ENCODE results near the genes VANGL2, F11R and FCER1G.

DNA sequence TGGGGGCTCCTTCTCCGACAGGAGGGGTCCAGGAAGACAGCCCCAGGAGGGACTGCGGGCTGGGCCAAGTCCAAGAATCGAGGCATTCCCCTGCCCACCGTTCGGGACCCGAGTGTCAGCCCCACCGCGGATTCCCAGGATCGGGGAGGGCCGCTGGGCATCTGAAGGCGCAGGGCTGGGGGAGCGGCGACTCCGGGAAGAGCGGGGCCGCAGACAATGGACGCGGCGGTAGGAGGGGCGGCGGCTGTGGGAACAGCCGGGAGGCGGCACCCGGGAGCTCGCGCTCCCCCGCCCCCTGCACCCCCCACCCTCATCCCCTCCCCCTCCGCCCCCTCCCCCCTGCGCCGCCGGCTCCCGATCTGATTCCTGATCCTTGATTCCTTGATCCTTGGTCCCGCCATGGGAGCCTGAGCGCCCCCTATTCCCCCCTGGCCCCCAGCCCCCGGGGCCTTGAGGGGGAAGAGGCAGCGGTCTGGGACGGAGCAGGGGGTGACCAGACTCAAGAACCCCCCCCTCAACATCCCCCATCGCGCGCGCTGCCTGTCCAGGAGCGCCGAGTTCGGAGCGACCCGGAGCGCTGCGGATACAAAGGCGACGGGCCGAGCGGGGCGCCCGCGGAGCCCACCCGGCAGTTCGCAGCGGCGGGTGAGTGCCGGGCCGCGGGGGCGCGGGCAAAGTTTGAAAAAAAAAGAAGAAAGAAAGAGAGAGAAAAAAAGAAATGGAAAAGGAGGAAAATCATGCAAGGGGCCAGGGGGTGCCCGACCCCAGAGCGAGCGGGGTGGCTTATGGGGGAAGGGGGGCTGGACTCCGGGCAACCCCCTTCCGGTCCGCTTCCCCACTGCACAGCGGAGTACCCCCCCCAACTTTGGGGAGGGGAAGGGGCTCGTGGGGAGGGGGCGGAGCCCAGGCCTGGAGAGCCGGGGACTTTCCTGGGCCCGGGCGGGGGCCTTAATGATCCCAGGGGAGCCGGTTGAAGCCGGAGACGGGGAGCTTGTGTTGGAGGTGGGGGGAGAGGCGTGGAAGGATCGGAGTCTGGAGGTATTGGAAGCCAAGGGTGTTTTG is at the start of gene VANGL2:
TSS of gene VANGL2 (plus strand) at position 340 of the 1,062 bp plus-strand sequence.
- PRO-cap: bidirectional peak, plus-strand start at position 343 of the sequence, minus-strand start at position 142 of the sequence

DNA sequence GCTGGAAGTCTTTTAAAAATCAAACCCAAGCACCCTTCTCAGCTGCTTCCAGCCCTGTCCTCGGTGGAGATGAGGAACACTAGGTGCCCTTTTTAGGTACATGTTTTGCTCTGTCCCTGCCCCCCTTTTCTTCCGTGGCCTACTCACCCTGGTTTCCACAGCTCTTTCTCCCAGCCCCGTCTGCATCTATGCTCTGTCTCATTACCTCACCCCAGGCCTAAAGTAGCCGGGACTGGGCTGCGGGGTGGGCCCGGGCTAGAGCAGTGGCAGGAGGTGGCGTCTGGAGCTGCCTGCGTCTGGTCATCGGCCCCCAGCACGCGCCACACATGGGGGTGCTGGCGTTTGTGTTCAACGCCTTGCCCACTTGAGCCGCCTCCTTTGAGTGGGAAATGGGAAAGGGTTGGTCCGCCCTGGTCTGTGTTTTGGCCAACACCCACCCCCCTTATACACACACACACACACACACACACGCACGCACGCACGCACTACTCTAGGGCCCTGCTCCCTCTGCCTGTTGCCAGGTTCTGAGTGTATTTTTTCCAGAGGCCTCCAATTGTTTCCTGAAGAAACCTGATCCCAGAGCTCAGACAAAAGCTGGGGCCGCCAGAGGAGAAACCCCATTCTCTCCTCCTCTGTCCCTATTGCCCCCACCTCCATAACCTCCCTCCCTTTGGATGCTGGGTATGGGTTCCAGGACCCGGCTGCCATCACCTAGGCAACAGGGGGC is 10.0 kb downstream of the VANGL2 start:
- PRO-cap: no peak

DNA sequence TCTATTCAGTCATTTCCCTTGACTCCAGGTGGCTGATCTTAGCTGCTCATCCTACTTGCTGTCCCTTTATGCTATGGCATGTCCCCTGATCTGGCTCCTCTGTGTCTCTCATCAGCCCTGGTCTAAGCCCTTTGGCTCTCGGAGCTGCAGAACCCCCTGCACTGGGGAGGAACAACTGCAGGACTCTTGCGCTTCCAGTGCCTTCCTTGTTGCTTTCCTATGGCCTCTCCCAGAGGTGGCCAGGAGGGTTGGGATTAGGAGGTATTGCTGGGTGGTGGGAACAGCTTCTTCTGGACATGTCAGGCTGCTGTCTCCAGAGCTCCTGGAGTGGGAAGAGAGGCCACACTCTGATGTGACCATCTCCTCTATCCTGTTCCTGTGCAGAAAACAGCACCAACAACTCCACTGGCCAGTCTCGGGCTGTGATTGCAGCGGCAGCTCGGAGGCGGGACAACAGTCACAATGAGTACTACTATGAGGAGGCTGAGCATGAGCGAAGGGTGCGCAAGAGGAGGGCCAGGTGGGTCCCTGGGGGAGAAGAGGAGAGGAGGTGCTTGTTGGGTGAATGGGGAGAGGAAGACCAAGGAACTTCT is 20.4 kb downstream of the VANGL2 start:
- PRO-cap: no peak

DNA sequence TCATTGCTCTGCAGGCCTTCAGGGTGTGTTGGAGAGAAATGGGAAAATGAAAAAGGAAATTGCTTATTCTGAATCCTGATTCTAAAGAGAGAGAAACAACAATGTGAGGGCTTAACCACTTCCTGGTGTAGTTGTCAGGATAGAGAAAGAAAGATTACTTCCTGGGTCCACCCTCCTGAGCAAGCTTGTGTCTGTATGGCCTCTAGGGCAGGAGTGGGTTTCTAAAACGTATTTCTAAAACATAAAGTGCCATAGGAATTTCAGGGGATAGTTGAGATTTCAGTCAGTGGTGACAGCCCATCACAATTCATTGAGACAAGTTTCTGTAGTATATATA is 28.4 kb downstream of the VANGL2 start:
- PRO-cap: no peak

DNA sequence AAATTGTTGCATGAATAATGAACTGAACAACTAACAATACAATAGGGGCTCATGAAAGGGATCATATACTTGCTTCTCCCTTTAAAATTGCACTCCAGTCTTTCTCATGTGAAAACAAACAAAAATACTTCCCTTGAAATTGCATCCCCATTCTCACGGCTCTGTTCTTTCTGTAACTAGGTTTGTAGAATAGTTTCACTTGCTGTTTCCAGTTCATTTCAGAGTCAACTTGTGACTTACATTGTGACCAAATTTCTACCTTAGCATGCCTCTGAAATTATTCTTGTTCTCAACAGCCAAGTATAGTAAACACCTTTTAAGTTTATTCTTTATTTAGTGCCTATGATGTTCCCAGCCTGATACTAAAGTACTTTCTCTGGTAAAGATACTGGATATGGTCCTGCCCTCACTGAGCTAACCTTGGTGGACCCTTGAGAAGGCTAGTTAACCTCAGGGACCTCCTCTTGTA is 29.3 kb downstream of the VANGL2 start:
- PRO-cap: no peak

DNA sequence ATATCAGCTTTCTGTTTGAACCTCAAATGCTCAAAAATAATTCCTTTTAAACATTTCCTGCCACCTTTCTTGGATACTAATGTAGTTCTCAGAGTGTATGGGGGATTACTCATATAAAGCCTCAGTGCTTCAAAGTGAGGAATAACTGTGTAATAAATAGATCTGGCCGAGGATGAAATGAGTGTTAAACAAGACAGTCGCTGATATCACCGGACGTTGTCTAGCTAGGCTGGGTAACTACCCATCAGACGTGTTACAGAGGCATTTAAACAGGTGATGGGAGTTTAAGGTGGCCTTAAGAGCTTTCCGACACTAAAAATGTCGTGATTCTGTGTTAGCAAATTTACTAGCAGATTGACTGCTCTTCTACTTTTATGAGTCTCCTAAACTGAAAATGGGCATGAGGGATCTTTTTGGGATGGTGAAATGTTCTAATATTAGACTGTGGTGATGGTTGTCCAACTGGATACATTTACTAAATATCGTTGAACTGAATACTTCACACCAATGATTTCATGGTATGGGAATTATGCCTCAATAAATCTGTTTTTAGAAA is 53.2 kb downstream of the VANGL2 start:
- PRO-cap: no peak

DNA sequence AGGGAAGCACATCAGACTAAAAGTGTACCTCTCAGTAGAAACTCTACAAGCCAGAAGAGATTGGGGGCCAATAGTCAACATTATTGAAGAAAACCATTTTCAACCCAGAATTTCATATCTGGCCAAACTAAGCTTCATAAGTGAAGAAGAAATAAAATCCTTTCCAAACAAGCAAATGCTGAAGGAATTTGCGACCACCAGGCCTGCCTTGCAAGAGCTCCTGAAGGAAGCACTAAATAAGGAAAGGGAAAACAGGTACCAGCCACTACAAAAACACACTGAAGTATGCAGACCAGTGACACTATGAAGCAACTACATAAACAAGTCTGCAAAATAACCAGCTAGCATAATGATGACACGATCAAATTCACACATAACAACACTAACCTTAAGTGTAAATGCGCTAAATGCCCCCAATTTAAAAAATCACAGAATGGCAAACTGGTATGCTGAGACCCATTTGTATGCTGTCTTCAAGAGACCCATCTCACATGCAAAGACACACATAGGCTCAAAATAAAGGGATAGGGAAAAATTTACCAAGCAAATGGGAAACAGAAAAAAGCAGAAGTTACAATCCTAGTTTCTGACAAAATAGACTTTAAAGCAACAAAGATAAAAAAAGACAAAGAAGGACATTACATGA is 19.9 kb downstream of the CD84 start:
- PRO-cap: no peak

- PRO-cap: no peak
Observed at GRCh38 chr1:160567768-160568703, 11.3 kb downstream of the CD84 start.

GRCh38 chr1:160678601-160679285 is 31.9 kb upstream of the SLAMF1 start:
- PRO-cap: no peak

DNA sequence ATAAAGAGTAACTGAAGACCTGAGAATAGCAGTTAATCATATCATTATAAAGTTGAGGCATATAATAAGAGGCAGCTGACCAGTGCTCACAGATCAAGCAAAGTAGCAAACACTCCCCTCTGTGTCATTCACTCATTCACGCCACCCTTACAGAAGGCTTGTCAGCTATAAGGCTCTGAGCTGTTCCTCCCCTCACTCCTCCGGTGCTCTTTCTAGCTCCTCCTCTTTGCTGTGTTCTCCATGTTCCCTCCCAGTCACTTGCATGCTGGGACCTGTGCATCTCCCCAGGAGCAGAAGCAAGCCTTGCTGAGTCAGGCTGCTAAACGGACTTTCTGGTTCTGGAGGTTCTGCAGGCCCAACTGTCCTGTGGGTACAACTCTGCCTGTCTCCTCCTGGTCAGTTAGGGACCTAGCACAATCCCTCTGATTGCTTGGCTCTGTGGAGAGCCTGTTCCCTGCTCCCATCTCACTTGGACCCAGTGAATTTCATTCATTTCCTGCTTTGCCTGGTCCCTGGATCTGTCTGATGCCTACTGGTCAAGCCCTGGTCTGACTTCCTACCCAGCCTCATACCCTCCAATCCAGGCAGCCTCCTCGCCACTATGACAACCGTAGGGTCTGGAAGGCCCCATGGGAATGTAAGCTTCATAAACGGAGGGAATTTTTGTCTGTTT is 28.2 kb upstream of the LY9 start:
- PRO-cap: no peak

- PRO-cap: no peak
Observed at GRCh38 chr1:160913243-160913984, 28.4 kb upstream of the ITLN1 start.

DNA sequence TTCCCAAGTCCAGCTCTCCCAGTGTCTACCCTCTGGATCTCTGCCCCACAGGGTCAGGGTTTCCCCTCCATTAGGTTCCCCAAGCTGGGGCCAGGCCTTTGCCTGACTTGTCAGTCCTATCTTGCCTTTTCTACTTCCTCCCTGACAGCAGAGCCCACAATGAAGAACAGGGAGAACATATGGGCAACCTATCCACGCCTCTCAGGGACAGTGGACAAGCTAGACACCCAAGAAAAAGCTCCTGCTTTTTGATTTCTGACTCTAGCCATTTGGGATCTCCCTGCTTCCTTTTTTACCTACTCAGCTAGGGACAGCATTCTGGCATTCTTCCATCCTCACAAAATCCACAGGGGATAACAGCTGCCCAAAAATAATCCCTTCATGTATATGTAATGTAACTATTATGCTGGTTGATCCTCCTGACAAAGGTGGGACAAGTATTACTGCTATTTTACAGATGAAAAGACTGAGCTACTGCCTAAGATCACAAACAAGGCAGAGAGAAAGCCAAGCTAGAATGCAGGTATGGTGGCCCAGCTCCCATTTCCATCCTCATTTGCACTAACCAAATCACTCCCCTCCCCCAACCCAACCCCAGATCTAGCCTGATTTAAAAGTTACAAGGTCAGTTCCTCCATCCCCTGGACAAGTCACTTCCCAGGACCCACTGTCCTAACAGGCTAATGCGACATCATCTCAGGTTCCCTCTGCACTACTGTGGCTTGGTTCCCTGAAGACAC is 2.6 kb downstream of the F11R start:
- PRO-cap: no peak

GRCh38 chr1:161020412-161021419 is at the start of gene F11R:
Gene F11R (minus strand): TSS chr1:161021152.
- PRO-cap: bidirectional peak, plus-strand start at chr1:161021469, minus-strand start at chr1:161021140

DNA sequence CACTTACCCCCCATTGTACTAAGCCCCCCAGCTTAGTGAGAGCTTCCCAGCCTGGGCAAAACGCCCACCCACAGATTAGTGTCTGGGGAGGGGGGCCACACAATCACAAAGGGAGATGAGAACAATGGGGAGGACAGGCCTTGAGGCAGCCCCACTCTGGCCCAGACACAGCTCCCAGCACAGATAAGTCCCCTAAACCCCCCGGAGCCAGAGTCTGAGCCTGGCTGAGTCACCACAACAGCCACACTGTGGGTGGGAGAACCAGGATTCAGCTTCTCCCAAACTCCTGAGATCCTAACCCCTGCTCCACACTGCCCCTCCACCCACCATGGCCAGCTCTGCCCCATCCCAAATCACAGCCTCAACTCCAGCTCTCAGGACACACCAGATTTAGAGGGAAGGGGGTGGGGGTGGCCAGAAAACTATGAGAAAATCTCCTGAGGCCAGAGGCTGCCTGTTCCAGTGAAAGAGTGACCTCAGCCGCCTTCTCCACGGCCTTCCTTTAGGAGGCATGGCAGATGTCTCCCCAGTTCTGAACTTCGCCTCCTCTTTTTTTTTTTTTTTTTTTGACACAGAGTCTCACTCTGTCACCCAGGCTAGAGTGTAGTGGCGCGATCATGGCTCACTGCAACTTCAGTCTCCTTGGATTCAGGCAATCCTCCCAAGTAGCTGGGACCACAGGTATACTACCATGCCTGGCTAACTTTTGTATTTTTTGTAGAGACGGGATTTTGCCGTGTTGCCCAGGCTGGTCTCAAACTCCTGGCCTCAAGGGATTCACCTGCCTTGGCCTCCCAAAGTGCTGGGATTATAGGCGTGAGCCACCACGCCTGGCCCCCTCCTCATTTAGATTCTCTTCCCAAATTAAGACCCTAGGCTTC is 4.0 kb downstream of the NECTIN4 start:
- PRO-cap: no peak

- PRO-cap: no peak
Observed at GRCh38 chr1:161176157-161176774, 1.0 kb downstream of the B4GALT3 start.

DNA sequence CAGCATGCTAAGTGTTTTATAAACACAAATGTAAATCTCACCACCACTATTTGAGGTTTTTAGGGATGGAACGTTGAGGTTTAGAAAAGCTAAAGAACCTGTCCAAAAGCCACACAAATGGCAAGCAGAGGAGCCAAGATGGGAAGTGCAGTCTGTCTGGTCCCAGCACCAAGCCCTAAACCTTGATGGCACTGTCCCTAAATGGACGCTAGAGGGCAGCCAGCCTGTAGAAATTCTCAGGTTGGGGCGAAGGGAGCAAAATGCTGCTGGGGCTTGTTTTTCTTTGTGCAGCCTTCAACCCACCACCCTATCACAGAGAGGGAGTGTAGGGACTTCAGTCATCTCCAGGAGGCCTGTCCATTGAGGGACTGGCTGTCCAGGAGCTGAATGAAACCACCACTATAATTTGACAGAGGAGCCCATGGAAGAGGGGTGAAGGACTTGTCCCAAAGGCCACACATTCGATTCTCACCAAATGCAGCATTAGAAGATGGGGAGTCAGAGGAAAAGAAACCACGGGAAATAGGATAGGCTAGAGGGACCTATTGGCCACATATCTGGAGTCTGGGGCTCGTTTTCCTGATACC is 6.3 kb downstream of the ADAMTS4 start:
- PRO-cap: no peak

GRCh38 chr1:161195181-161195570 is 3.7 kb downstream of the ADAMTS4 start:
- PRO-cap: no peak

- PRO-cap: no peak
Observed at GRCh38 chr1:161197744-161198168, 1.1 kb downstream of the ADAMTS4 start.

DNA sequence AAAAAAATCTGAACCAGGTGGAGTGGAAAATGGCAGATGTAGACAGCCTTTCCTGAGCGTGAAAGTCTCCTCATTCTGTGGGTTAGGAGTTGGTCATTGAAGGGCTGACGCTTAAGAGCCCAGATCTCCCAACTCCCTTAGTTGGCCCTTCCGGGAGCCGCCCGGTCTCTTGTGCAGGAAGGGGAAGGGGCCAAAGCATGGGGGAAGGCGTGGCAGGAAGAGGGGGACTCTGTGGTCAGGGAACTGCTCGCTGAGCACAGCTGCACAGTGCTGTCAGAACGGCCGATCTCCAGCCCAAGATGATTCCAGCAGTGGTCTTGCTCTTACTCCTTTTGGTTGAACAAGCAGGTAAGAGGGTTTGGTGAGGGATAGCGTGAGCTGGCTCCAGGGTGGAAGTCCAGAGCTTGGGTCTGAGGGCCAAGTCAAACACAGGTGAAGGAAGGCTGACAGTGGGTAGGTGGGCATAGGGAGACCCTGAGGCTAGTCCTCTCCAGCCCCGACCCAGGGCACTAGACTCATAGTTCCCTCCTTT is at the start of gene FCER1G:
TSS of gene FCER1G (plus strand) at position 273 of the 532 bp plus-strand sequence.
- PRO-cap: no peak

DNA sequence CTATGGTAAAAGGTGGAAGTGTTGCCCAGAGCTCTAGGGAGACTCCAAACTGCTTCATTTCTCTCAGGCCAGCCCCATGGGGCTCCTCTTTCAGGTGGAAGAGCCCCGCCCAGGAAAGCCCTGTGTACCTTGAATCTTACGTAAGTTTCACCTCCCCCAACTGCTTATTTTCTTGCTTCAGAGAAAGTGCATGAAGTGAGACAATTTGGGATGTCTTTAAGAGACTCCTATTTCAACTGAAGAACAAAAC is 2.4 kb downstream of the PCP4L1 start:
- PRO-cap: no peak

Measured in A673 (cell line).